Progenitor cell of endocrine pancreas (in vitro differentiated cells): ENCODE measurements around a stretch of chr1.

- PRO-cap: no peak
These were observed 27.2 kb upstream of the C1orf105 start for GRCh38 chr1:172393264-172393736.

- PRO-cap: no peak
These were observed 6.8 kb downstream of the C1orf105 start for GRCh38 chr1:172427162-172427709.

- PRO-cap: no peak
These were observed 1.6 kb downstream of the PIGC start for GRCh38 chr1:172441866-172442995.

DNA sequence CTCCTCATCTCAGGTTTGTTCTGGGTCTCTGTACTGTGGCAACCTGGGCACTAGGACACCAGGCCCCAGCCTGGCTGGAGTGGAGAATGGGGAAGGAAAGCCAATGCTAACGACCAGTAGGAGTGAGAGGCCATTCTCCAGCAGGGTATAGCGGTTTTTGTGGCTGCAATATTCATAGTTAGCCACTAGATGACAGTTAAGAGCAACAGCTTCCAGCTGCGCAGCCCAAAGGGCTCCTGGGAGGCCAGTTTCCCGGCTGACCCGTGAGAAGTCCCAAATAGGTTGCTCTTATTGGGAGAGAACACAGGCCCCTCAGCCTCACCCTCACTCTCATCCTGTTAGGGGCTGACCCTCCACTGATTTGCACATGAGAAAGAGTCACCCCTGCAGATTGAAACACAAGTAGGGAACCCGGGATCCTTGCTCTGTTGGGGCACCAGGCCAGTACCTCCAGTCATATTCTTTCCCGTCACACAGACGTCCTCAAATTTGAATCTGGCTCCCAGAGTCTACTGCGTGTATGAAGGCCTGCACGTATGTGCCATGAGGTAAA is 6.1 kb upstream of the PIGC start:
- PRO-cap: no peak

- PRO-cap: no peak
These were observed 26.2 kb upstream of the PIGC start for GRCh38 chr1:172470025-172470550.

GRCh38 chr1:172818863-172819086 is 159.9 kb downstream of the FASLG start:
- PRO-cap: no peak

DNA sequence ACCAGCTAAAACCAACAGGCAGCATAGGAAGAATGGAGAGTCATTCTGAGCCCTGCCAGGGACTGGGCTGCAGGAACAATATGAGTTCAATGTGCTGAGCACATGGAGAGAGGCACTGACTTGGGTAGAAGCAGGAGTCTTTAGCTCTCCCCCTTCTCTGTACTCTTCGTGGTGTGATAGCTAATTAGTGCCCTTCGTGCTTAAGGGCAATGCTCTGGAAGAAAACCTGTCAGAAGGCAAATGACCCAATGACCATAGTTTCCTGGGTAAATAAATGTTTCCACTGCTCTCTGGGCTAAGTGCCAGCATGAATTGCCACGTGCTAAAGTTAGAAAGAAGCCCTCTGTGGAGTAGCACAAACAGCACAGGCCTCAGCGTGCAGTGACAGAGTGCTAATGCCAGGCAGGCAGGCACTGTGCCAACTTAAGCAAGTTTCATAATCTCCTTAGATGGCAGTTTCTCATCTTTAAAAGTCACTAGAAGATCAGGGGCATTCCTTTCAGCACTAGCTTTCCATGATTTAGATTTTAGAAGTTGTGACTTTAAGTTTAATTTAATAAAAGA is 16.6 kb downstream of the TNFSF4 start:
- PRO-cap: no peak

GRCh38 chr1:173413135-173414151 is 63.7 kb upstream of the PRDX6 start:
- PRO-cap: no peak

GRCh38 chr1:173439974-173440781 is 37.0 kb upstream of the PRDX6 start:
- PRO-cap: no peak

DNA sequence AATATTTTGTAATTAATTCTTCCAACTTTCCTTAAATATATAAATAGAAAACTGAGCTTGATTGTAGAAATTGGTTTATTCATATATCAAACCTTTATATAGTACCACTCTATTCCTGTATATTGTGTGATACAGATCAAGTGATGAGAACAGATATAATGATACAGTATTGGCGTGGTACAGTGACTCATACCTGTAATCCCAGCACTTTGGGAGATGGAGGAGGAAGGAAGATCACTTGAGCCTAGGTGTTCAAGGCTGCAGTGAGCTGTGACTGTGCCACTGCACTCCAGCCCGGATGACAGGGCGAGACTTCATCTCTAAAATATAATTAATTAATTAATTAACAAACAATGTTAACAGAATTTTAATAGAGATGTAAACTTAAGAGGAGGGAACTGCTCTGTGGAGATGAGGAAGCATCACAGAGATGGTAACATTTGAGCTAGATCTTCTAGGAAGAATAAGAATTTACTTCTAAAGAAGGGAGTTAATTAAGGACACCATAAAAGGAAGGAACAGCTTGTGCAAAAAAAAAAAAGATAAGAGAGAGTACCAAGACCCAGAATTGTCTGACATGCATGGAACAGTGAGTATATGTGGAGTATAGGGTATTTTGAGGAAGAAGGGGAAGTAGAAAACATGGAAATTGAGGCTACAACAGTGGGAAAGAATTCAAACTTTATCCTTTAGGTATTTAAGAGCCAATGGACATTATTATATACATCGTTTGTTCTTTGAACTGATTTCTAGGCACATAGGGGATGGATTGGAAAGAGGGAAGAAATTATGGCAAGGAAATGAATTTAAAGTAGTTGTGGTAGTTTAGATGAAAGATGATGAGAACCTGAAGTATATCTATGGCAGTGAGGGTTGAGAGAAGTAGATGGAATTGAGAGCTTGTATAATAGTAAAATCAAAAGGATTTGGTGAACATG is 5.3 kb downstream of the KLHL20 start:
- PRO-cap: no peak

- PRO-cap: no peak
These were observed 12.0 kb downstream of the KLHL20 start for GRCh38 chr1:173726757-173727294.

GRCh38 chr1:173825152-173825484 is 435 bp upstream of the CENPL start:
- PRO-cap: no peak

DNA sequence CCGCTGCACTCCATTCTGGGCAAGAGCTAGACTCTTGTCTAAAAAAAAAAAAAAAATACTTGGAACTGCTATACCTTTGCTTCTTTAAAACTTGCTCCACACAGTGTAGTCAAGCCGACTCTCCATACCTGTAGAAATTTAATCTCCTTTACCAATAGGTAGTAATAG is 3.1 kb upstream of the ZBTB37 start:
- PRO-cap: no peak

GRCh38 chr1:173931808-173932689 is 14.9 kb upstream of the SERPINC1 start:
- PRO-cap: no peak

- PRO-cap: no peak
These were observed 55.6 kb upstream of the RC3H1 start for GRCh38 chr1:174077716-174078230.

DNA sequence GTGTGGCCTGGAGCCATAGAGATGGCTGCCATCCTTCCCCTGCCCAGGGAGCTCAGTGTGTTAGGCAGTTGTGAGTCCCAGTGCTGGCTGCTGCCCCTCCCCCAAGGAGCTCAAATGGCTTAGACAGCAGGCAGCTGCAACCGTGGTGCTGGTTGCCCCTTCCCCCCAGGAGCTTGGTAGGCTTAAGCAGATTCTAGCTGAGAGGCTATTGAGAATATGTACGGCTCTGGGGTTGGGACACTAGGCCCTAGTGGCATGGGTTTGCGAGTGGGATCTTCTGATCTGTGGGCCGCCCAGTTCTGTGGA is 28.0 kb upstream of the RABGAP1L start:
- PRO-cap: no peak

DNA sequence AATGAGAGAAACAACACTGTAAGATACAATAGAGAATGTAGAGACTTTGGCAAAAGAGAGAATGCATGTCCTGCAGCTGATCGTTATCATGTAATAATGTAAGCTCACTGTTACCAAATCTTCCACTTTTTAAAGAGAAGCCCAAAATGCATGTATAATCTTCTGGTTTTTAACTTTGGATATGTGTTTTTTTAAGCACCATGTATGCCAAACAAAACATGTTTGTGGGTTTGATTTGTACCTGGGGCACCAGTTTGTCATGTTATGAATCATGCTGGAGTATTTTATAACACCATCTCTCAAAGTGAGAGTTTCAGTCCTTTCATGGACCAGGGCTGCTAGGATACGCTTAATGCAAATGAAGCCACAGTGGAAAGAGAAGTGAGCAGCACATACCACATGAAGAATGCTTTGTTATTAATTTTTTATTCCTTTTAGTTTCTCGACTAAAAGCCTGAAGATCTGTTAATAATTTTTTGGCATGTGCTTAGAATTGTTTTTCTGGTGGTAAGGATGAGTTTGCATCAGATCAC is 2.2 kb upstream of the RABGAP1L start:
- PRO-cap: no peak

DNA sequence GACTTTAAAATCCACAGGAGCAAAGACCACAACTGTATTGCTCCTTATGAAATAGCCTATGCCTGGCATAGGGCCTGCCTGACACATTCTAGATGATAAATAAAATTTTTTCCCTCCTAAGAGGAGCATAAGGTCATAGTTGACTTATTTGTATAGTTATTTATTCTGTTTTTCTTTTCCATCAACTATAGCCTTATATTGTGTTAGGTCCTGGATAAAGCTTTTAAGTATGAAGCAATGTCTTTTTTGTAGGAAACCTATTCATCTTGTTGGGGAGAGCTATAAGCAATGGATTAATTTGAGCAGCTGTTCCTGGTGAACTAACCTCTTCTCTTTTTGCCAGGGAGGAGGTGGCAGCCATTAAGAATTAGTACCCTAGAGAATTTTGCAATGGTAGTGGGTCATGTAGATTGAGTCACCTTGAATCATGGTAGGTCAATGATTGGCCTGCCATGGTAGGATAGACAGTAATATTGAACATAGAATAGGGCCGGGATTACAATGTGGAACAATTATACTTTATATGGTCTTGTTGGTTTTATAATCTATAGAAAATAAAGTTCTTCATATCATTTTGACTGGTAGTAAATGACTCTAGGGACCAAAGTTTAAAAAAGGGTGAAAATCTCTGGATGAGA is 47.3 kb upstream of the GPR52 start:
- PRO-cap: no peak

DNA sequence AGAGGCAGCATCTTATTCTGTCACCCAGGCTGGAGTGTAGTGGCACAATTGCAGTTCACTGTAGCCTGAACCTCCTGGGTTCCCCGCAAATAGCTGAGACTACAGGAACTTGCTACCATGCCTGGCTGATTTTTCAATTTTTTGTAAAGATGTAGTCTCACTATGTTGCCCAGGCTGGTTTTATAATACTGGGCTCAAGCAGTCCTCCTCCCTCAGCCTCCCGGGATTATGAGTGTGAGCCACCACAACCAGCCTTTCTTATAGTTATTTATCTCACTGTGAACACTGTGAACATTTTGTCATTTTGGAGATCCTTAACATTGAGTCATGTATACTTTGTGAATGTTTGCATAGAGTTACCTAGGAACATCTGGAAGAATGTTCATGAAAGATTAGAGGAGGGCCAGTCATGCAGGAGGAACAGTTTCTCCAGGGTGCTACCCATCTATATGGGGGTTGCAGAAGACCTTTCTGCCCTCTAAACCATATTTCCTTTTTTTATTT is 127.1 kb upstream of the CACYBP start:
- PRO-cap: no peak

- PRO-cap: bidirectional peak, plus-strand start at chr1:174877440, minus-strand start at chr1:174877449; bidirectional peak, plus-strand start at chr1:174877570, minus-strand start at chr1:174877496
These were observed 122.5 kb upstream of the CACYBP start for GRCh38 chr1:174876938-174877858.